Ureter (tissue), 1 donor: ENCODE measurements around a stretch of chr14.

- PRO-cap, result no peak
Observed at GRCh38 chr14:90551291-90551830, 154.5 kb downstream of the CALM1 start.

- PRO-cap, result no peak
Observed at GRCh38 chr14:90615690-90616250, 200.5 kb downstream of the TTC7B start.

- PRO-cap, result no peak
Observed at GRCh38 chr14:90631105-90631624, 185.1 kb downstream of the TTC7B start.

DNA sequence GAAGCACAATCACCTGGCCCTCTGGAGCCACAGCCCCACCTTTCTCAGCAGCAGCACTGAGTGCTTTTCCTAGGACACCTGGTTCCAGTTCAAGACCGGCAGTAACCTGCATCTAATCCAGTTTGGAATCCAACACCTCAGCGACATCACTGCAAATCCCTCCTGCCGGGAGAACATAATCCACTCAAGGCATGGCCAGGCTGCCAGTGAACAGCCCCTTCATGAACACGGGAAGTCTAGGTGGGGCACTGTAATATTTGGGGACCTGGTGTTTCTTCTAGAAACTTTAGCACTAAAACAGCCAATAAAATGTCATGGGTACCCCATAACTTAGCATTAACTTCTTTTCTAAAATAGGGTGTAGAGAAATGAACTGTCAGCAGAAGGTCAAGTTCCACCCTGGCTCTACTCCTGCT is 76.9 kb downstream of the TTC7B start:
- PRO-cap, result no peak

GRCh38 chr14:90827973-90828508 is 11.8 kb upstream of the TTC7B start:
- PRO-cap, result no peak

GRCh38 chr14:91156186-91156707 is 42.4 kb downstream of the DGLUCY start:
- PRO-cap, result no peak

GRCh38 chr14:91262752-91263213 is 18.3 kb upstream of the GPR68 start:
- PRO-cap, result no peak

DNA sequence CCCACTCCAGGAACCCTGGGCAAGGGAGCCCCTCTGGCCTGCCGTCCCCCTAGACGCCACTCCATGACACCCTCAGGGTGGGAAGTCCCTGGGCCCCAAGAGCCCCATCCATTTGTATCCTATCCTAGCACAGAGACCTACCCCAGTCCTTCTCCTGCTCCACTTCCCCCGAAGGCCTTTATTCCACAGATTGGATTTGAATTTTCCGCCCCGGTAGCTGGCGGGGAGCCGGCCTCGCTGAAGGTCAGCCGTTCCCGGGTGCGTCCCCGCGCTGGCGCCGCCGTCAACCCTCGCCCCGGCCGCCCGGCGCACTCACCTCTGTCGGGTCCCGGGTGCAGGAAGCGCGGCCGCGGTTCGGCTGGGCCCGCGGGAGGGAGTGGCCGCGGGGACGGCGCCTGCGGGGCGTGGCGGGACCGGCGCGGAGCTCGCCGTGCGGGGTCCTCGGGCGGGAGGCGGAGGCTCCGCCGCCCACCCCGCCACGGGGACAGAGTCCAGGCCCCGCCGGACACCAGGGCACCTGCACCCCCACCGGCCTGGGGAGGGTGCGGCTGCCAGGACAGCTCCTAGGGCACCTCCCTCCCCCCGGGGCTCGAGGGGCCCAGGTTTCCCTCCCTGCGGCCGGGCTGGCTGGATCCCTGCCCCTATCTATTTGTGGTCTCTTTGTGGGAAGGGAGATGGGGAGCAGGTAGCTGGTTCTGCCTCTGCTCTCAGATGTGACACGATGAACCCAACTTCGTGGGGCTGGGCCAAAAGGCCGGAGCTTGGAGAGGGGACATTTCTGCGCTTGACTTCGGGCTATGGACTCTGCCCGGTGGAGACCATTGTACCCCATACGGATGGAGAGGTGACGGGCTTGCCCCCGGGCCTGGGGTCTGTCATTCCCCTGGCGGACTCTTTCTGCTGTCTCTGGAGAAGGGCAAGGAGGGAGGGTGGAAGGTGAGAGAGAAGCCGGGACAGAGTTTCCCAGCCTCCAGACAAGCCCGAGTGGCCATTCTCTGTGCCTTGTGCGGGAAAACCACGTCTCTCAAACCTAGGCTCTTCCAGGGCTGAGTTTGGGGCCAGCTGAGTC is 20.0 kb upstream of the GPR68 start:
- PRO-cap, result no peak

DNA sequence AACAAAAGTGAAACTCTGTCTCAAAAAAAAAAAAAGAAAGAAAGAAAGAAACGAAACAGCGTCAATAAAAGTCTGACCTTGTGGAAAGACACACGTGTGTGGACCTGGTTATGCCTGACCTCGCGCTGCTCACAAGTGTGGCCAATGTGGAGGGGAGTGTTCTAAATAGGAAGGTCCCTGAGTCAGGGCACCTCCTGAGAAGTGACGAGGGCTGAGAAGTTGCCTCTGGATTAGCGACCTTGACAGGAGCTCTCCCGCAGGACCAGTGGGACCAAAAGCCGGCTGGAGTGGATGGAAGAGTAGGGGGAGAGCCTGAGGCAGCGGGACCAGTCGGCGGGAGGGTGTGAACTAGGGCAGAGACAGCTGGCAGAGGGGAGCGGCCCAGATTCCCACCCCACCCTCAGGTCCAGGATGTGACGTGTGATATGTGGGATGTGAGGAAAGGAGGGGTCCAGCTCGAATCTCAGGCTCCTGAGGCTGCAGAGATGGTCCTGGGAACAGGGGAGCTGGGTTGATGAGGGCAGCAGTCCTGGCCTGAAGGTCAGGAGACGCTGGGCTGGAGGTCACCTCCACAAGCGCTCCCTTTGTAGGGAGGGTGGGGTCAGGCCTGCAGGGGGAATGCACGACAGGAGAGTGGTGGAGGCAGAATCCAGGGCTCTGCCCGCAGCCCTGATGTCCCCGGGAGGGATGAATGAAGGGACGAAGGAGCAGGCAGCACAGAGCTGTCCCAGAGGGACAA is 24.8 kb upstream of the GPR68 start:
- PRO-cap, result no peak

DNA sequence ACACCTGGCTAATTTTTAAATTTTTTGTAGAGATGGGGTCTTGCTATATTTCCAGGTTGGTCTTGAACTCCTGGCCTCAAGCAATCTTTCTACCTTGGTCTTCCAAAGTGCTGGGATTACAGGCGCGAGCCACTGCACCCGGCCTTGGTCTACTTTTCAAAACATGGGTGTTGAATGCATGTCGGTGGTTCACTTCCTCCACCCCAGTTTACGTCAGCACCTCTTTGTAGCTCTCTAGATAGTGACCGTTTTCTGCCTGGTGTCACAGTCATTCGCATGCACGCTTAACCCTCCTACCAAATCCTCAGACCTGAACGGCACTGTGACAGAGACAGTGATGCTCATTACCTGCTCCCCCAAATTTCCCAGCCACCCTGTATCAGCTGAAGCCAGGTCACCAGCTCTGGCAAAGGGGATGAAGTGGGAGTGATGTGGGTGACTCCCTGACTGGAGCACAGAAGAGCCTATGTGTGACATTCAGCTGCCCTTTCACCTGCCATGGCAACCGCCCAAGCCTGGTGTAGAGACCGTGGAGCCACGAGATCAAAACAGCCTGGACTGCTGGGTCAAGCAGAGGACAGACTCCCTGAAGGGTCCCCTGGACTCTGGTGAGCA is 66.2 kb upstream of the GPR68 start:
- PRO-cap, result no peak

GRCh38 chr14:91311181-91311772 is 66.8 kb upstream of the GPR68 start:
- PRO-cap, result no peak

- PRO-cap, result no peak
Observed at GRCh38 chr14:91323575-91324616, 79.4 kb upstream of the GPR68 start.

DNA sequence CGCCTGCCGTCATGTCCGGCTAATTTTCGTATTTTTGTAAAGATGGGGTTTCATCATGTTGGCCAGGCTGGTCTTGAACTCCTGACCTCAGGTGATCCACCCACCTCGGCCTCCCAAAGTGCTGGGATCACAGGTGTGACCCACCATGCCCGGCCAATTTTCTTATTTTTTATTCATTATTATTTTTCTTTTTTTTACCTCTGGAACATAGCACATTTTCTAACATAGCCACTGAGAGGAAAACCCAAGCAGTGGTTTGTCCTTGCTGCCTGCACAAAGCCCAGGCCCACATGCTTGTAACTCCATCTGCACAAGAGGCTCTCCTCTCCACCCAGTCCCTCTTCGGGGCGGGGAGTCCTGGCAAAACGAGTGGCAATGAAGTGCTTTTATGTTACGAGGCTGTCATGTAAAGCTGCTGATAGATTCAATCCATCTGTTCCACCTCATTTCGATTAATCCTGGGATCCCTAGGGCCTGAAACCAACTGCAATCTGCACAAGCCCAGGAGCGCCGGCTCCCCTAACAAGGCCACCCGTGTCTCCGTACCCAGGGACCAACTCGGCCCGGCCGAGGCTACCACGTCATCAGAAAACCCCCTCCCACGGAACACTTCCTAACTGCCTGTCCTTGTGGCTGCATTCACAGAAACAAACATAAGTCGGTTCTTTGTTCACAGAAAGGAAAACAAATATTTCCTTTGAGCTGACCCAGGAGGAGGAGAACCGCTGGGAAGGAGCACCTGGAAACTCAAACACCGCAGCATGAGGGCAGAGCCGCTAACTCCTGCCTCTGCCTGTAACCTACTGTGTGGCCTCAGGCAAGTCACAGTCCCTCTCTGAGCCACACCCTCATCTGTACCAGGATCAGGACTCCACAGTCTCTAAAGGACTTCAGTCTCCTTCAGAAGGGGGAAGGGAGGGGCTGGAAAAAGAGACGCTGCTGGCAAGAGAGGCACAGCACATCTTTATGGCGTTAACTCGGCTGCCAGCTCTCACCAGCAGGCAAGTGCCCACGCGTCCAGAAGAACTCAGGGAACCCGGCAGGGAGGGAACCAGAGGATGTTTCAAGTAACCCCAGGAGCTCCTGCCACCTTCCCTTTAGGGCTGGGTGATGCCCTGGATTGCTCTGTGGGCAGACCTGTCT is 47.9 kb downstream of the CCDC88C start:
- PRO-cap, result no peak

DNA sequence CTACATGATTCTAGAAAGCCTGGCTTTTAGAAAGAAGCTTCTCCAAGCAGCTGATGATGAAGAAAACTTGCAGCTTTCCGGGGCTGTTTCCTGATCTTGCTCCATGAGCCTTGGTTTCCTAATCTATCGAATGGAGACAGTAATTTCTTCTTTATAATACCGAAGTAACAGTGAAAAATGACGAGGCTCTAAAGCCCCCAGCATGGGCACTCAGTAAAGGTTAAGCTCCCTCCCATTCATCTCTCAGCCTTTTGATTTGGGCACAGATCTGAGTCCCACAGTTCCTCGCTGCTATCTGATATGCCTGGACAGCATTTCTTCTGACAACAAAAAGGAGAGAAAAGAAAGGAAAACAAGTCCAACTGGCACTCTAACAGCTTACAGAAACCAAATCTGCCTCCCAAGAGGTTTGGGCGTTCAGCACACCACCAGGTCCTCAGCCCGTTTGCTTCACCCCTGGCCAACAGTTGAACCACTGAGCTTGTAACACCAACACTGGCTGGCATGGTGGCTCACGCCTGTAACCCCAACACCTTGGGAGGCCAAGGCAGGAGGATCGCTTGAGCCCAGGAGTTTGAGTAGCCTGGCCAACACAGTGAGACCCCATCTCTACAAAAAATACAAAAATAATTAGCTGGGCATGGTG is 19.6 kb downstream of the CCDC88C start:
- PRO-cap, result no peak

- PRO-cap, result no peak
Observed at GRCh38 chr14:91405148-91406178, 12.2 kb downstream of the CCDC88C start.

DNA sequence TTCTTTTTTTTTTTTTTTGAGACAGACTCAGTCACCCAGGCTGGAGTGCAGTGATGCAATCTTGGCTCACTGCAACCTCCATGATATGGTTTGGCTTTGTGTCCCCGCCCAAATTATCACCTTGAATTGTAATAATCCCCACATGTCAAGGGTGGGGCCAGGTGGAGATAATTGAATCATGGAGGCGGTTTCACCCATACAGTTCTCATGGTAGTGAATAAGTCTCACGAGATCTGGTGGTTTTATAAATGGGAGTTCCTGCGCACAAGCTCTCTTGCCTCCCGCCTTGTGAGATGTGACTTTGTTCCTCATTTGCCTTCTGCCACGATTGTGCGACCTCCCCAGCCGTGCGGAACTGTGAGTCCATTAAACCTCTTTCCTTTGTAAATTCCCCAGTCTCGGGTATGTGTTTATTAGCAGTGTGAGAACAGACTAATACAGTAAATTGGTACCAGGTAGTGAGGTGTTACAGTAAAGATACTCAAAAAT is 8.0 kb upstream of the CCDC88C start:
- PRO-cap, result no peak

GRCh38 chr14:91645920-91646501 is 85.9 kb downstream of the CATSPERB start:
- PRO-cap, result no peak

- PRO-cap, result no peak
Observed at GRCh38 chr14:91655172-91655402, 76.8 kb downstream of the CATSPERB start.

DNA sequence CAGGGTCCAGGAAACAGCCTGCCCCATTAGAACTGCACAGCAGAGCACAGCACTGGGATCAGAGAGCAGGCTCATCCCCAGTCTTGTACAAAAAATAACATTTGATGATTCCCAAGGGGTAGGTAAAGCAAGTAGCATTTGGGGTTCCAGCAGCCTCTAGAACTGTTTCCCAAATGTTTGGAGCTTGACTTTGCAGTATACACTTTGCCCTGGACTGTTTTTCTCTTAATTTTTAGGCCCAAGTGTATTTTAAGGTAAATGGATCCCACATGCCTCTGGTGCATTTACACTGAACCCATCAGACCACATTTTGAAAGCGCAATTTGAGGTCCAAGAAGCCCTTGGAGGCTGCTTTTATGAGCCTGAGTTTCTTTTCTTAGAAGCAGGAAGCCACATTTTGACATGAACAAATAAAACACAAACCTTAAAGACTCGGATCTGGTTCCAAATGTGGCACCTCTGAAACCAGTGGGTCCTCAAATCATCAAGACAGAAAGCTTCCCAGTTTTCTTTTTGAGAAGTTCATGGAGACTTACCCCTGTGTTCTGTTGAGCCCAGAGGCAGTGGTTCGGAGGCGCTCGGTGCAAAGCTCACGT is 512 bp downstream of the TC2N start:
- PRO-cap, result no peak

DNA sequence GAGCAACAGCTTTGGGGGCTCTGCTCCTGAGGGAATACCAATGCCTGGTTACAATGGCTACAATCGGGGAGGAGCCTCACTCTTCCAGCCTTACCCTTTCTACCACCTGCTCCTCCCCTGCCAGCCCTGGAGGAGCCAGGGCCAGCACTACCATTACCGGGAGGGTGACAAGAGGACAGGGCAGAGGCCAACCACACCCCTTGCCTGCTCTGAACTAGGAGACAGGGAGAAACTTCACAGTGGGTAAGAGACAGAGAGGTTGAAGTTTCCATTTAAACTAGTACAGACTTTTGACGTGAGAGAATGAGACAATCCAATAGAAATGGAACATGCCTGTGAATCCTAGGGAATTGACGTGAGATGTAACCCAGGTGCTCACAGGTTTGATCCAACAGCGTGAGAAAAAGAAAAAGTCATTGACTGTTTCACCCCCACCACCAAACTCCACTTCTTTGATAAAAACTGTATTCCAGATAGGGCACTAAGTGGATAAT is 8.3 kb upstream of the TC2N start:
- PRO-cap, result no peak